ENCODE measurements around a stretch of chr19.

DNA sequence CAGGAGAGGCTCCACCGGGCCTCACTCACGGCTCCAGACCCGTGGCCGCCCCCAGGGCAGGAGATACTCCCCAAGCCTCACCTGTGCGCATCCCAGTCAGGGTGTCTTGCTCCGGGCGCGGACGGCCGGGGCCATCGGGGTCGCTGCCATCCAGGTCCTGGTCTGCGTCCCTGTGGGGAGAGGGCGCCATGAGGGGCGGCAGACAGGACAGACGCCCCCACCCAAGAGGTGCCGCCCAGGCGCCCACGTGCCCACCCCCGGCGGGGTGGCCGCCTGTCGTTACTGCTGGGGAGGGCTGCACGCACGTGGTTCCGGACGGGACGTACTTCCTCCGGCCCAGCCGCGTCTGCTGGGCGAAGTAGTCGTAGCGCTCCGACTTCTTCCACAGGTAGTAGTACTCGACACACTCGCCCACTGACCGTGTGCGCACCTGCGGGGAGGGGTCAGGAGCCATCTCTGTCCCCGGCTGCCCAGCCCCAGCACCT, 17.3 kb upstream of the PLPP2 start:
- RRBS = 94% methylated on average over 11 of the region's 41 CpGs

- RRBS = 94% methylated on average over 4 of the region's 32 CpGs
Observed at GRCh38 chr19:310566-311303, 19.5 kb upstream of the PLPP2 start.

DNA sequence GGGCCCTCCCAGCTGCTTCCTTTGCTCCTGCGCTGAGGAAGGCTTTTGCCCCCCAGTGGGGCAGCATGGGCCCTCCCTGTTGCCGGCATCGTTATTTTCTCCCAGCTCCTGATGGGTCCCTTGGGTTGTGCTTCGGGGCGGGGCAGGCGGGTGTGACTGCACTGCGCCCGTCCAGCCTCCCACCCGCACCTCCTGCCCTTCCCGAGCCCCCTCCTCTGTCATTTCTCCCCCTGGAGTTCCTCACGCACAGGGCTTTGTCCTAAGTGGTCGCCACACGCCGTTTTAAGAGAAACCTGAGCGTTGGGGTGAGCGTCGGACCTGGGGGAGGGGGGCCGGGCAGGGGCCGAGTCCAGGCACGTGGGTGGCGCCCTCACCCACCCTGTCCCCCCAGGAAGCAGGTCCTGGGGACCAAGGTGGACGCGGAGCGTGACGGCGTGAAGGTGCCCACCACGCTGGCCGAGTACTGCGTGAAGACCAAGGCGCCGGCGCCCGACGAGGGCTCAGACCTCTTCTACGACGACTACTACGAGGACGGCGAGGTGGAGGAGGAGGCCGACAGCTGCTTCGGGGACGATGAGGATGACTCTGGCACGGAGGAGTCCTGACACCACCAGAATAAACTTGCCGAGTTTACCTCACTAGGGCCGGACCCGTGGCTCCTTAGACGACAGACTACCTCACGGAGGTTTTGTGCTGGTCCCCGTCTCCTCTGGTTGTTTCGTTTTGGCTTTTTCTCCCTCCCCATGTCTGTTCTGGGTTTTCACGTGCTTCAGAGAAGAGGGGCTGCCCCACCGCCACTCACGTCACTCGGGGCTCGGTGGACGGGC, 2.7 kb upstream of the GZMM start:
- RRBS = no CpG with 5 or more reads among the region's 56 CpGs

GRCh38 chr19:656928-657817, 5.8 kb downstream of the RNF126 start:
- RRBS = 93% methylated on average over 8 of the region's 41 CpGs

DNA sequence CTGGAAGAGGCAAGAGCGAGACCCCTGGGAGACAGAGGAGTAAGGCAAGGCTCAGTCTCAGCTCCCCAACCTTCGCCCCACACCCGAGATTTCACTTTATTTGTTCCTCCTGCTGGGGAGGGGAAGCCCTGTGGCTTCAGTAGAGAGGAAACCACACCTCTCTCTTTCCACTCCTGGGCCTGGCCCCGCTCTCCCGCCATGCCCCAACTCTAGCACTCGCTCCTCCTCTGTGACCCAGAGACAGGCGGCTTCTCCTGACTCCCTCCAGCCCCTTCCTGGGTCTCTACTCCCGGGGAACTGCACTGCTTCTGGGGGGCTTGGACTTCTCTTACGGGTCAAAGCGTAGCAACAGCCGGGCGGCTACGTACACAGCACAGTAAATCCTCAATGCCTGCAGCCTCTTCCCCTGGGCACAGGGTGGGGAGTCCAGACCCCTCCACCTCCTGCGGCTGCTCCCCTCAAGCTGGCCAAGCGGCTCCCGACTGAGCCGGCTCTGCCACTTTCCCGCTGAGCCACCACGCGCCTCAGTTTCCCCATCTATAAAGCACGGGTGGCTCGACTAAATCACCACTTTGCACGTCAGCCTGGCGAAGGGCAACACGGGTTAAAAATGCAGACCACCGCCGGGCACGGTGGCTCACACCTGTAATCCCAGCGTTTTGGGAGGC, 1.5 kb downstream of the RNF126 start:
- RRBS = 19% methylated on average over 4 of the region's 29 CpGs

DNA sequence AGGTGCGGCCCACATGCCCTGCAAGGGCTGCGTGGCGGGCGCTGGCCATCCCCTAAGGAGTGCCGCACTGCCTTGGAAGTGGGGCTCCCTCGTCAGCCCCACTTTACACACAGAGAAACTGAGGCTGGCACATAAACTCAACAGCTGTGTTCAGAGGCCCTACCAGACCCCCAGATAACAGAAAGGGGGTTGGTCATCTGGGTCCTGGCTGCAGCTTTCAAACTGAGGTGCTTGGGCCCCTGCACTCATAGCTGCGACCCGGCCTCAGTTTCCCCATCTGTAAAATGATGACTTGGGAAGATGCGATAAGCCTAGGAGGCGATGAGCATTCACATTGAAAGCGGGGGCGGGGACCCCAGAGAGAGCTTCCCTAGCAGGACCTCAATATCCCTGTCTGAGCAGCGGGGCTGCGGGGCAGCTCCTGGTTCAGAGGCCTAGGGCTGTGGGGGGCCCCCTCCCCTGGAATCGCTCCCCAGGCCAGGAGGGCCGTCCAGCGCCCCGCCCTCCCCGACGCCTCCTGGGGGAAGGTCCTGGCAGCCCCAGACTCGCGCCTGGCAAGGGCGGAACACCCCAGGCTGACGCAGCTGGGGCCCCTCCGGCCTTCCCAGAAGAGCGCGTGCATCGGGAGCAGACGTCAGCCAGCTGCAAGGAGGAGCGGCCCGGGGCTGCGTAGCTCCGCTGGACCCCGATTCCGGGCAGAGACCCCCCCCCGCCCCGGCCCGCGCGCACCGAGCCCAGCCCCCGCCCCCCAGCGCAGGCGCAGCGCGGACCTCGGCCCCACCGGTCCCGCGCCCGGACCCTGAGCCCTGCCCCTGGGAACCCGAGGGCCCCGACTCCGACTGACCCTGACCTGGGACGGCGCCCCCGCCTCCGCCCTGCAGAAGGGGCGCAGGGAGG, 3.4 kb downstream of the FSTL3 start:
- RRBS = 1% methylated on average over 19 of the region's 59 CpGs

DNA sequence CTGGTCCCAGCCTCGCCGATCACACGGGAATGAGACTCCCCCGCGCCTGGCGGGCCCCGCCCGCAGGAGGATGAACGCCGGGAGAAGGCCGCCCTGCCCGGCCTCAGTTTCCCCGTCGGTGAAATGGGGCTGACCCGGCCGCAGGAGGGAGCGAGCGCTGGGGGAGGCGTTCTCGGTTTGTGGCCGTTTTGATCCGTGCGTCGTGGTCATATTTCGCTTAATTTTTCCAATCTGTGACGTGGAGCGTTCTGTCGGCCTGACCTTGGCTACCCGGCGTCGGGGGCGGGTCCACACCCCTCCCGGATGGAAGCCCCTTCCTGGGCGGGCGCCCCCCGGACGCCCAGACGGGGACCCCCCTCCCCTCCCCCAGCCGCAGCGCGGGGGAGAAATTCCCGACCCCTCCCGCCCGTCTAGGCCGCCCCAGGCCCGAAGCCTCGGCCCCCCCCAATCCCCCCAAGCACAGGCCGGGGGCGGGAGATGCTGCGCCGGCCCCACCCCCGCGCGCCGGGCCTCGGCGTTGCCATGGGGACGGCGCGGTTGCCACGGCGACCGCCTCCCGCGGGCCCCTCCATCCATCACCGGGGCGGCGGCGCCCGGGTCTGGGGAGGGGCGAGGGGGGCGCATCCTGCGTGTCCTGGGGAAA, 11.1 kb downstream of the PALM start:
- RRBS = 8% methylated on average over 22 of the region's 73 CpGs

- RRBS = no CpG with 5 or more reads among the region's 19 CpGs
Observed at GRCh38 chr19:800162-800897, 3.1 kb downstream of the PTBP1 start.

DNA sequence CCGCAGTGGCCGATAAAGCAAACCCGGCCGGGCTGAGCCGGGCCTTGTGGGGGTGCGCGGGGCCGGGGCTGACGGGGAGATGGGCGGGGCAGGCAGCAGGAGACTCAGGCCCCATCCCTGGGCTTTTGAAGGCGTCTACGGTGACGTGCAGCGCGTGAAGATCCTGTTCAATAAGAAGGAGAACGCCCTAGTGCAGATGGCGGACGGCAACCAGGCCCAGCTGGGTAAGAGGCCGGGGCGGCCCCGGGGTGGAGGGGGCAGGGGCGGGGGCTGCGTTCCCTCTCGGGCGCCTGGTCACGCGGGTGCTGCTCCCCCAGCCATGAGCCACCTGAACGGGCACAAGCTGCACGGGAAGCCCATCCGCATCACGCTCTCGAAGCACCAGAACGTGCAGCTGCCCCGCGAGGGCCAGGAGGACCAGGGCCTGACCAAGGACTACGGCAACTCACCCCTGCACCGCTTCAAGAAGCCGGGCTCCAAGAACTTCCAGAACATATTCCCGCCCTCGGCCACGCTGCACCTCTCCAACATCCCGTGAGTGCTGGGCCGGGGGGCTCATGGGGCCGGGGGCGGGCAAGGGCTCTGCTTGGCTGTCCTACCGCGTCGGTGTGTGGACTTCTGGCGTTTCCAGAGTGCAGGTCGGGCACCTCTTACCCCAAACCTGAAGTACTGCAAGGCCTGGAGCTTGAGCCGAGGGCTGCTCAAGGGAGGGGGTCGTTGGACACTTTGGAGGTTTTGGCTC, 11.1 kb downstream of the PTBP1 start:
- RRBS = 92% methylated on average over 4 of the region's 52 CpGs

- RRBS = no CpG with 5 or more reads among the region's 13 CpGs
Observed at GRCh38 chr19:859819-860213, 352 bp downstream of the CFD start.

GRCh38 chr19:889179-889606, 3.8 kb downstream of the MED16 start:
- RRBS = no CpG with 5 or more reads among the region's 6 CpGs

- RRBS = 2% methylated on average over 11 of the region's 18 CpGs
Observed at GRCh38 chr19:926186-926395, 256 bp downstream of the ARID3A start.

- RRBS = no CpG with 5 or more reads among the region's 15 CpGs
Observed at GRCh38 chr19:928646-929253, 2.9 kb downstream of the ARID3A start.

DNA sequence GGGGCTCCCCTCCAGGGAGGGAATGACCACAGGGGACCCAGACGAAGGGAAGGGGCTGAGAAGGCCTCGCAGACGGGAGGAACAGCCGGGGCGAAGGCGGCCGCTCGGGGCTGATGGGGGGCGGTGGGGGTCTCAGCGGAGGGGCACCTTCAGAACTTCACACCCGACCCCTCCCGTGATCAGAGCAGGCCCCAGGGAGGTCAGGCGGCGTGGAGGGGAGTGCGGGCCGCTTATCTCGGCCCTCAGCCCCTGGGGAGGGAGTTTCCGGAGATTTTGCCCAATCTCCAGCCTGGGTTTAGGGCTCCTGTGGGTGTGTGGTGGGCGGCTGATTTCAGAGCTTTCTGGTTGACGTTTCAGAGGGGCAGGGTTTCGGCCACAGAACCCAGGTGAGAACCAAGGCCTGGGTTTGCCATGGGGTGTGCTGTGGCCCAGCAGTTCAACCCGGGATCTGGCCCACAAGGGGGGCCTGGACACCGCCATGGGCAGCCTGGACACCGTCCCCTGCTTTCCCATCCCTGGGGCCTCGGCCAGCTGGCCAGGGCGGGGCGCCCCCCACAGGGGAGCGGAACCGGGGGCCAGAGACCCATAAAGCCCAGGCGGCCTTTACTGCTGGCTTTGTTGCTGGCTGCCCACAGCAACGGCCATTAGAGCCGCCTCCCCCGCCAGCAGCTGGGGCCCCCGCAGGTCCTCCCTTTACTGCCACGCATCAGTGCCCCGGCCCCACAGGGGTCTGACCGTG, 29.0 kb downstream of the ARID3A start:
- RRBS = 61% methylated on average over 3 of the region's 37 CpGs

- RRBS = 13% methylated on average over 2 of the region's 25 CpGs
Observed at GRCh38 chr19:1017039-1017880, 3.7 kb downstream of the TMEM259 start.

DNA sequence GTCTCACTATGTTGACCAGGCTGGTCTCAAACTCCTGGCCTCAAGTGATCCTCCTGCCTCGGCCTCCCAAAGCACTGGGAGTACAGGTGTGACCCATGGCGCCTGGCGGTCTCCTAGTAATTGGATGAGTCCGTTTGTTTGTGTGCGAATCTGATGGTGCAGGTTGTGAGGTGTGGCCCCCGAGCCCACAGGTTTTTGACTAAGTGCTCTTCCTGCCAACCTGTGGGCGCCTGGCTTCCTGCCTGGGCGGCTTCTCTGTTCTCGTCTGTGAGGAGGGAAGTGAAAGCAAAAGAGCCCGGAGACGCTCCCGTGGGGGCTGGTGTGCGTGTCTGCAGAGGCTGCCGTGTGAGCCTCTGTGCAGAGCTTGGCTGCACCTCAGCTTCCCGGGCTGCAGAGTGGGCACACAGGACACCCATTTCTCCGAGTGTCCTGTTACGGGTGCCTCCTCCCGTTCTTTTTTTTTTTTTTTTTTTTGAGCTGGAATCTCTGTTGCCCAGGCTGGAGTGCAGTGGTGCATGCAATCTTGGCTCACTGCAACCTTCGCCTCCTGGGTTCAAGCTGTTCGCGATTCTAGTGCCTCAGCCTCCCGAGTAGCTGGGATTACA, 10.1 kb downstream of the ARHGAP45 start:
- RRBS = 69% methylated on average over 5 of the region's 22 CpGs

GRCh38 chr19:1089634-1090525, 5.3 kb downstream of the POLR2E start:
- RRBS = no CpG with 5 or more reads among the region's 34 CpGs

GRCh38 chr19:1164834-1165231, 9.2 kb downstream of the SBNO2 start:
- RRBS = no CpG with 5 or more reads among the region's 13 CpGs

GRCh38 chr19:1169675-1170764, 4.0 kb downstream of the SBNO2 start:
- RRBS = 71% methylated on average over 10 of the region's 57 CpGs

- RRBS = no CpG with 5 or more reads among the region's 39 CpGs
Observed at GRCh38 chr19:1213688-1214685, 8.4 kb downstream of the STK11 start.